SK-N-DZ (cell line): ENCODE measurements around the gene USP36.

DNA sequence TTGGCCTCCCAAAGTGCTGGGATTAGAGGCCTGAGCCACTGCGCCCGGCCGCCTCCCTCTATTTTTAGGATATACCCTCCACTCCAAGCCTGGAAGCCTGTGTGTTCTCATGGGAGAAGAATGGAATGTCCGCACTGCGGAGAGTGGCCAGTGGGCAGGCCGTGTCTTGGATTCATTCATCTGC lies 19.1 kb downstream of the PGS1 start:
RAMPAGE:
- cytosol, long total RNA = no peak
- nucleus, long total RNA = no peak

DNA sequence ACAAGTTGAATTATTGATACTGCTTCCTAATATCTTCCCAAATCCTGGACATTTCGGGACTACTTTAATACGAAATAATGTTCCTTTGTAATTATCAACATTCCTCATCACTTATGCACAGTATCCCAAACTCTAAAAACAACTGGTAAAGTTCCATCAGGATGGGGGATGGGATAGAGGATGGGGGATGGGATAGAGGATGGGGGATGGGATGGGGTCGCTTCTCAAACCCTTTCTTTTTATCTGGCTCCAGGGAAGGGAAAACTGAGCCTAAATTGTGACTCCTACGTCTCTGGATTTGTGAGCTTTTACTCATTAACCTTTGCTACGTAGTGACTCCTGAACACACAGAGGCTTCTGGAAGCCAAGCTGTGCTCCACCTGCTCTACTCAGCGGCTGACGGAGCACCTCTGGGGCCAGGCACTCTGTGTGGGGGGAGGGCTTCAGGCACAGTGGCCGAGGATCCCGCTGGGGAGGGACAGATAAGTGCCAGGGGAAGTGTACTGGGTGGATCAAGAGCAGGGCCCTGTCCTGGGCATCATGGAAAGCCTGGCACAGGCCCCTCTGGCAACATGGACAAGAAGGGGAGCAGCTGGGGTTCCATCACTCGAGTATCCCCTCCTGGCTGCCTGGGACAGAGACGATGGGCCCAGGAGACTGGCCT lies 56.2 kb downstream of the PGS1 start:
RAMPAGE:
- cytosol, long total RNA = no peak
- nucleus, long total RNA = no peak

GRCh38 chr17:78669606-78669881 lies 92.3 kb upstream of the DNAH17 start:
RAMPAGE:
- cytosol, long total RNA = no peak
- nucleus, long total RNA = no peak

RAMPAGE:
- cytosol, long total RNA = no peak
- nucleus, long total RNA = no peak
Observed at GRCh38 chr17:78758649-78759237, 23.3 kb downstream of the CYTH1 start.

RAMPAGE:
- cytosol, long total RNA = no peak
- nucleus, long total RNA = no peak
Observed at GRCh38 chr17:78787770-78788208, 5.7 kb upstream of the CYTH1 start.

RAMPAGE:
- cytosol, long total RNA = no peak
- nucleus, long total RNA = no peak
Observed at GRCh38 chr17:78820772-78821449, 19.7 kb downstream of the USP36 start.

DNA sequence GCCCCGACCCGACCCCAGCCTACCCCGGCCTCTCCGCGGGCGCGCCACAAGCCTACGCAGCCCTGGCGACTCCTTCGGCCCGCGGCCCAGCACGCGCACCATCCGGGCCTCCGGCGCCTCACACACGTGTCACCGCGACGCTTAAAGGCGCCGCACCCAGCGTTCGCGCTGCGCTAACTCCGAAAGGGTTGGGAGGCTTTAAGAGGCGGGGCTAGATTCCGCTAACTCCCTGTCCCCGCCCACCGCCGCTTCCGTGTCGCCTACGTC lies at the start of gene USP36:
Gene USP36 (minus strand): TSS at position 102 of the 267 bp plus-strand sequence.
RAMPAGE:
- cytosol, long total RNA = no peak
- nucleus, long total RNA = no peak

DNA sequence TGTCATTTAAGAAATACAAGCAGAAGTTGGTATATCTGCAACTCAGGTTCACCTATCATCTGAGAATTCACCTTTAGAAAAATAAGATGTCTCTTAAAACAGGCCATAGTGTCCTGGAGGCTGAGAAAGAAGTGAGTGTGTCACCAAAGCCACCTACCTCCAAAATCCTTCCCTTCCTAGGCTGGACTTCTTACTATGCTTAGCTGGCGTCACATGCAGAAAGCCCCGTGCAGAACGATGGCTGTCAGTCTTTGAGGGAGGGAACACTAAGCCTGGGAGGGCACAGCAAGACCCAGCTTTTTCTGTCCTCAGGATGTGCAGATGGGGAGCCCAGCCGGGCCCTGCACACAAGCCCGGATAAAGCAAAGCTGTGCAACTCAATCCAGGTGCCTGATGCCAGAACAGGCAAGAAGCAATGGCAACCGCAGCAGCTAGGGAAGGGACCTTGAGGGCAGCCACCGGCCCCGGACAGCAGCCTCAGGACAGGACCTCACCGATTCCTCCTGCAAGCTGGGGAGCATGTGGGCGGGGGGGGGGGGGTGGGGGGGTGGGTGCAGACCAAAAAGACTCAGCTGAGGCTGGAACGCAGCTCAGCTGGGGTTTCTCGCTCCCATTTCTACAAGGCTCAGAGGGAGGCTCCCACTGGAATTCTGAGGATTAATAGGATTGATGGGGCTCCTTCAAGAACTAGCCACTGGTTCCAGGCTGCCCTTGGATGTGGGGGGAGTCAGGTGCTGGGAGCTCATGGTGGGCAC lies 14.0 kb upstream of the USP36 start:
RAMPAGE:
- cytosol, long total RNA = no peak
- nucleus, long total RNA = no peak

DNA sequence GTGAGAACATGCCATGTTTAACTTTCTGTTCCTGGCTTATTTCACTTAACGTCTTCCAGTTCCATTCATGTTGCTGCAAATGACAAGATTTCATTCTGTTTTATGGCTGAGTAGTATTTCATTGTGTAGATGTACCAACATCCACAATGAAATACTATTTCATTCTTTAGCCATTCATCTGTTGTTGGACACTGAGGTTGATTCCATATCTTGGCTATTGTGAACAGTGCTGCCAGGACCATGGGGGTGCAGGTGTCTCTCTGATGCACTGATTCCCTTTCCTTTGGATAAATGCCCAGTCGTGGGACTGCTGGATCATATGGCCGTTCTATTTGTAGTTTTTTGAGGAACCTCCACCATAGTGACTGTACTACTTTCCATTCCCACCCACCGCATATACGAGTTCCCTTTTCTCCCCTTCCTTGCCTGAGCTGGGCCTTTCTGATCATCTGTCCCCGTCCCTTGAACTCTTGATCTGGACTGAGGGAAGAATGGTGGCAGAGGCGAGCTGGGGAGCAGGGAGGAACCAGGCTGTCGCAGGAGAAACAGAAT lies 7.8 kb upstream of the CEP295NL start:
RAMPAGE:
- cytosol, long total RNA = no peak
- nucleus, long total RNA = no peak

GRCh38 chr17:78922777-78923268 lies 2.4 kb downstream of the TIMP2 start:
RAMPAGE:
- cytosol, long total RNA = no peak
- nucleus, long total RNA = no peak

RAMPAGE:
- cytosol, long total RNA = no peak
- nucleus, long total RNA = no peak
Observed at GRCh38 chr17:78966484-78966913, 13.2 kb downstream of the LGALS3BP start.

GRCh38 chr17:78993170-78994089 lies 13.7 kb upstream of the LGALS3BP start:
RAMPAGE:
- cytosol, long total RNA = no peak
- nucleus, long total RNA = no peak

DNA sequence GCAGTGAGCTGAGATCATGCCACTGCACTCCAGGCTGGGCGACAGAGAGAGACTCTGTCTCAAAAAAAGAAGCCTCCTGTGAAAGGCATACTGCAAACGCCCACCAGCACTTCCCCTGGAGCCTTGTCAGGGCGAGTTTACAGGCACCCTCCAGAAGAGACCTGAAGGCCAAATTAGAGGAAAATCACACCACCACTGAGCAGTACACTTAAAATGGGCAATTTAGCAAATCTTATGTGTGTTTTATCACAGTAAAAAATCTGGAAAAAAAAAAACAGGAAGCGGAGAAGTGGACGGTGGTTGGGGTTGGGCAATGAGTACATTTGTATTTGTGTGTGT lies 16.0 kb upstream of the ENGASE start:
RAMPAGE:
- cytosol, long total RNA = no peak
- nucleus, long total RNA = no peak

GRCh38 chr17:79305753-79306256 lies 231.2 kb downstream of the ENGASE start:
RAMPAGE:
- cytosol, long total RNA = no peak
- nucleus, long total RNA = no peak

RAMPAGE:
- cytosol, long total RNA = no peak
- nucleus, long total RNA = no peak
Observed at GRCh38 chr17:79572996-79573227, 37.9 kb downstream of the RBFOX3 start.

DNA sequence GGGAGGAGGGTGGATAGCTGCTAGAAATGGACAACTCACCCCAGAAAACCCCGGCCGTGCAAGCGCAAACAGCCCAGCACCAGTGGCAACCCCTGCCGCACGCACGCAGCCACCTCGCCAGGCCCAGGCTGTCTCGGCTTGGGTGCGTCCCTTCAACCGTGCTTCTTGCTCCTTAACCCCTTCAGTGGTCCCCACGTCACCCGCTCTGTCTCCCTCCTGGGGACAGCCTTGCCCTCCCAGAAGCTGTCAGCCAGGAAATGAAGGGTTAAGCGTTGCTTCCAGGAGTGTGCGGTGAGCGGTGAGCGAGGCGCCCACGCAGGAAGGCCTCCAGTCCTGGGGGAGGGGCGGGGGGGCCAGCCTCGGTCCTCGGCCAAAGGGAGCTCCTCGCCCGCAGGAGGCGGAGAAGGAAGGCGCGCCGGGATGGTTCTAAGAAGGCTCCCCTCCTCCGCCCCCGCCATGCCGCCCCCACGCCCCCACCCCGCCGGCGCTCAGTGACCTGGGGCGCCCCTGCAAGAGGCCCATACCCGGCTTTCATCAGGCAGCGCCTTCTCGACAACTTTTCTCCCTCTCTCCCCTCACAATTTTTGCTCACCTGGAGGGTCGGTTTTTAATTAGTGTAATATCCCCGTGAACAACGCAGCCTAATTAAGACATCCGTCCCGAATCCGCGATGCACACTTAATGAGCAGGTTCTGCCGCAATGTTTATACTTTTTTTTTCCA lies 2.2 kb downstream of the RBFOX3 start:
RAMPAGE:
- cytosol, long total RNA = no peak
- nucleus, long total RNA = no peak

DNA sequence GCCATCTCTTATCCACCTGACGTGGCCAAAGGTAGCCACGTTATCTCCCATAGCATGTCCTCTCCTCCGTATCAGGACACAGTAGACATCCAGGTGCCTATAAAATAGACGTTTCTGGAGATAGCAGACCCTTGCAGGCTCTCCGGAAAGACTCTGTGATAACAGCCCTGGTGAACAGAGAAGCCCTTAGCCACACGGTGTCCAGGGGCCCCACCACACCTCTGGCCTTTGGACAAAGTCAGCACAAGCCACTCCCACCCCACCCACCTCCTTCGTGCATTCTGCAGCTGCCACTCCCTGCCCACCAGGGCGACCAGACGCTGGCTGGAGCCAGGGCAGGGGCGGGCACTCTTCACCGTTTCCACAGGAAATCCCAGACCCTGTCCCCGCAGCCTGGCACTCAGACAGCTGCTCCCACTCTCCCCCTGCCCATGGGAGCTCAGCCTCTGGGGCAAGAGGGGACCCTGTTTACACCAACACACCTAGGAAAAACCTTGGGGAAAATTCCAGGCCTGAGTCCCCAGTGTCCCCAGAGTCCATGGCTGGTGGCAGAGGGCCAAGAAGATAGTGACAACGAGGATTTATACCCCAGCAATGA lies 15.4 kb upstream of the ENPP7 start:
RAMPAGE:
- cytosol, long total RNA = no peak
- nucleus, long total RNA = no peak

RAMPAGE:
- cytosol, long total RNA = no peak
- nucleus, long total RNA = no peak
Observed at GRCh38 chr17:79793034-79794182, 3.5 kb downstream of the CBX8 start.

DNA sequence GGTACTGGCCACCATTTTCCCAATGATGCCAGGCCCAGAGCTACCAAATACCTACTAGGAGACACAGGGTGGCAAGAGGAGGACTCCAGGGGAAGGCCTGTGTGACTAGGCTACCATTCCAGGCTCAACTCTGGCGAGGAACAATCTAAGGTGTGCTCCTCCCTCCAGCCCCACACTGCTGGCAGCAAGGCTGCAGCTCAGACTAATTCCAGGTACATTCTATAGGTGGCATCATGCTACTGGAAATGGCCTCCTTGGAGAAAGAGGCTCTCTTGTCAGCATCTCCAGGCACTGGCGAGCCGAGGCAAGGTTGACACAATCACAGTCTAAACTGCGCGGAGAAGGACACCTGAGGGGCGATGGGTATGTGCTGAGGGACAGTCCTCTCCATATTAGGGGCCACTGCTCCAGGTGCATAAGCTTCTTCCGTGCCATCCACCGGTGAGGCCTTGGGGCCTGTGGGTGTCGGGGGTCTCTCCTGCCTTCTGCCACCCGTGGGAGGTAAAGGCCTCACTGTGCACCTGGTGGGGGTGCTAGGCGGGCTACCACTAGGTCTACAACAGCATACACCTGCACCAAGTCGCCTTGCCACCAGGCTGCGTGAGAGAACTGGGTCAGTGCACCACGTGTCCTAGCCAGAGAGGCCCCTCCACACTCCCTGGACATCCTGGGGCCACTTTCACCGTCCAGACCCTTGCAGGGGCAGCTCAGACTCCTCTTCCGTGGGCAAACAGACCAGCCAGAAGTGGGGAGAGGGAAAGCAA lies 11.9 kb upstream of the CBX8 start:
RAMPAGE:
- cytosol, long total RNA = no peak
- nucleus, long total RNA = no peak

DNA sequence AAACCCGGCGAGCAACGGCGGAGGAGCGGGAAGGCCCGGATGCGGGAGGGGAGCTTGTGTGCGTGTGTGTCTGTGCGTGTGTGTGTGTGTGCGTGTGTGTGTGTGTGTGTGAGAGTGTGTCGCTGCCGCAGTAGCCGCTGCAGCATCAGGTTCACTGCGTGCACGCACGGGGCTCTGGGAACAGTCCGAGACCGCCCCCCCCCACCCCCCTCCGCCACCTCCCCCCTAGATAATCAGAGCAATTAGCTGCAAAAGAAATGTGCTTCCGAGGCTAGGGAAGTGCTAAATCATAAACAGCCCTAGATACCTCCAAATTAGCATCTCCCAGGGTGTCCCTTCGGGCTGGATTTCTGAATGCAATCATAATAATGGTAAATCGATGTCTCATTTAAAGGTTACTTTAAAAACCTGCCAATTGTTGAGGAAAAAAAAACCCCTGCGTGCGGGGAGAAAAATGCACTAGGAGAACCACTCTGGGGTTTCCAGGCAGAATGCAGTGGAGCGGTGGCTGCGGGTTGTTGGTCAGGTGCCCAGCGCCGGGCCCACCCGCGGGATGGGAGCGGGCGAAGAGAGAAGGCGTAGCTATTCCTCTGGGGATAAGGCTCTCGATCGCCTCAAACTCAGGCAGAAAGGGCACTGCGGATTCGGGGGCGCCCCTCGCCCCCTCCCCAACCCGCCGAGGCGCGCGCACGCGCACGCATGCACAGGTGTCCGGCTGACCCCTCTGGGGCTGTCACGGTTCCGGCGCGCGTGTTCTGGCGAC lies 13.9 kb upstream of the CBX8 start:
RAMPAGE:
- cytosol, long total RNA = no peak
- nucleus, long total RNA = no peak